Brain (tissue), 1 donor: ENCODE data around the genes METTL25 and TMTC2.

GRCh38 chr12:79691640-79691750 lies 731 bp upstream of the PAWR start:
- RRBS = no CpG with 5 or more reads among the region's 4 CpGs

DNA sequence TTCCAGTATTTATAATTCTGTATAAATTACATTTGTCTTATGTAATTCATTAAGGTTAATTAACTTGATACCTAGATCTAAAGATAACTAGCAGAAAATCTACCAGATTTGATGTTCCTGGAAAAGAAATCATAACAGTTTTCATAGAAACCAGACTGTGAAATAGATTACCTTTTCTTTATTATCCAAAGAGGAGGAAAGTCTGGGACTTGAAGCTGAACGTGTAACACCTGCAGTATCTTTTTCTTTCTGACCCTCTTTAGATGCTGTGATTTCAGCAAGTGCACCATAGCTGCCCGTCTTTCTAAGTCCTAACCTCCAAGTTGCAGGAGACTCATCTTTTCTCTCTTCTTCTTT lies 118.8 kb upstream of the PAWR start:
- RRBS = no CpG with 5 or more reads among the region's 2 CpGs

DNA sequence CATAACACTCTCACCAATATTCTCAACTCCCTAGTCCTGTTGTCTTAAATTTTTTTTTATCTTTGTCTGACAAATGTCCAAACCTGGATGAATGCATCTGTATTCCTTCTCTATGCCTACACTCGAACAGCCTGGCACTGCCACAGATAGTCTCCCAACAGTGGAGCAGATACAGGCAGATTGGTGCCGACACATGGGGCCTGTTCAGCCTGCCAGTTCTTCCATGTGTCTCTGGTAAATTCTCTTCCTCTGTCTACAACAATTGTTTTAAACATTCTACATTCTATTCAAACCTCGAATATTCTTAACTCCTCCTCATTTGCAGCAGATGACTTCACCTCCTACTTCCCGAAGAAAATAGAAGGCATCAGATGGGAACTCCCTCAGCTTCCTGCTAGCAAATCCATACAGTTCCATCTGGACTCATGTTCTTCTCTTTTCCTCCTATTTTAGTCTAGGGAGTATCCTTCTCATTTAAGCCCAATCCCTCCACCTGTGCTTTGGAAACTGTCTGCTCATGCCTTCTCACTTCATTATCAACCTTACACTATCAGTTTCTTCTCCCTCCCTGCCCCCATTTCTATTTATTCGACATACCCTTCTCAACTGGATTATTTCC lies 43.1 kb upstream of the OTOGL start:
- RRBS = no CpG with 5 or more reads among the region's 5 CpGs

DNA sequence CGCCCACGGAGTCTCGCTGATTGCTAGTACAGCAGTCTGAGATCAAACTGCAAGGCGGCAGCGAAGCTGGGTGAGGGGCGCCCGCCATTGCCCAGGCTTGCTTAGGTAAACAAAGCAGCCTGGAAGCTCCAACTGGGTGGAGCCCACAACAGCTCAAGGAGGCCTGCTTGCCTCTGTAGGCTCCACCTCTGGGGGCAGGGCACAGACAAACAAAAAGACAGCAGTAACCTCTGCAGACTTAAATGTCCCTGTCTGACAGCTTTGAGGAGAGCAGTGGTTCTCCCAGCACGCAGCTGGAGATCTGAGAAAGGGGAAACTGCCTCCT lies 33.8 kb downstream of the PTPRQ start:
- RRBS = no CpG with 5 or more reads among the region's 8 CpGs

DNA sequence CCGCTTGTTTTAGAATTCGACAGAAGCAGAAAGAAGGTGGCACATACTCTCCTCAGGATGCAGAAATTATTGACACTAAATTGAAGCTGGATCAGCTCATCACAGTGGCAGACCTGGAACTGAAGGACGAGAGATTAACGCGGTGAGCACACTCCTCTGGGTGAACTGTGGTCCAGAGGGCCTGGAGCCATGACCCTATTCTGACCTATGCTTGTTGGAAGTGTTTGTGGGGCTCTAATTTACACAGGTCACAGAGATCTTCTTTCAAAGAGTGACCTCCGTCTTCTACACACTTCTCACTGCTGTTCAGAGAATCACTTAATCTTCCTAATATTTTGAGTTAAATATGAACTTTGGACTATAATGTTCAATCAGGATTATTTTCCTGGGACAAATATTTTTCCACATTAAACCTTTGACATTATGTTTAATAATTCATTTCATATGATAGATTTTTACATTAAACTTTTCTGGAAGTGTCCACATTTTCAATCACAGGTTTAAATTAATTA lies 72.4 kb upstream of the MYF6 start:
- RRBS = no CpG with 5 or more reads among the region's 6 CpGs

GRCh38 chr12:80917573-80918104 lies 20.1 kb downstream of the LIN7A start:
- RRBS = no CpG with 5 or more reads among the region's 3 CpGs

GRCh38 chr12:81800877-81801340 lies 41.8 kb upstream of the PPFIA2 start:
- RRBS = no CpG with 5 or more reads among the region's 4 CpGs

DNA sequence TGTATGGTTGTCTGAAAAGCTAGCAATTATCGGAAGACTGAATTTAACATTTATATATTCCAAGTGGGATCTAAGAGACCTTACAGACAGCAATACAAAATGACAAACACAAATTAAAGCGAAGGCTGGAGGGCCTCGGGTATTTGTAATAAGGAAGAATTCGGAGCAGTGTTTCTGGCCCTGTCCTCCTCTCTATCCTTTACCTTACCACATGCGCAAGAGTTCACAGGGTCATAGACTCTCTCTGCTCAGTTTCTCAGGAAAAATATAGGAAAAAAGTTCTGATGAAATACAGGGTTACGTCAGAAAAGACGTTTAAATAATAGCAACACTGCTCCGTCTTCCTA lies 504 bp downstream of the CCDC59 start:
- RRBS = no CpG with 5 or more reads among the region's 8 CpGs

GRCh38 chr12:82358057-82359050 lies at the start of gene METTL25:
TSS of gene METTL25 (plus strand) at chr12:82358529.
- RRBS = 11% methylated on average over 11 of the region's 64 CpGs

DNA sequence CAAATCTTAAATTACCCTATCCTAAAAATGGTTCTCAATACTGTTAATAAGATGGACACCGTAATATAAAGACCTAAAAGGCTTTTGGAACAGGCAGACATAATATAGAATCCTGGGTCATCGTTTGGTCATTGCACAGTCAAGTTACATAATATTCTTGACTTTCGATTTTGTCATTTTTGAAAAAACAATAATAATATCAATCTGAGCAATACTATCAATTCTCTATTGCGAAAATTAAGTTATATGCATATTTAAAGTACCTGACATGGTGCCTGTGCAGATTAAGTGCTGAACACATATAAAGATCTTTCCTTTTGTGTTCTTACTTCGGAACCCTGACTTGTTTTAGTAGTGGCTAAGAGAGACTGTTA lies 8.6 kb upstream of the TMTC2 start:
- RRBS = no CpG with 5 or more reads among the region's 5 CpGs

- RRBS = 3% methylated on average over 18 of the region's 72 CpGs
Measured at GRCh38 chr12:82686769-82687696, at the start of gene TMTC2. TSS of gene TMTC2 (plus strand) at chr12:82686906.

GRCh38 chr12:82804824-82805273 lies 118.1 kb downstream of the TMTC2 start:
- RRBS = no CpG with 5 or more reads among the region's 3 CpGs

GRCh38 chr12:84891989-84892364 lies 20.6 kb downstream of the SLC6A15 start:
- RRBS = no CpG with 5 or more reads among the region's 4 CpGs

DNA sequence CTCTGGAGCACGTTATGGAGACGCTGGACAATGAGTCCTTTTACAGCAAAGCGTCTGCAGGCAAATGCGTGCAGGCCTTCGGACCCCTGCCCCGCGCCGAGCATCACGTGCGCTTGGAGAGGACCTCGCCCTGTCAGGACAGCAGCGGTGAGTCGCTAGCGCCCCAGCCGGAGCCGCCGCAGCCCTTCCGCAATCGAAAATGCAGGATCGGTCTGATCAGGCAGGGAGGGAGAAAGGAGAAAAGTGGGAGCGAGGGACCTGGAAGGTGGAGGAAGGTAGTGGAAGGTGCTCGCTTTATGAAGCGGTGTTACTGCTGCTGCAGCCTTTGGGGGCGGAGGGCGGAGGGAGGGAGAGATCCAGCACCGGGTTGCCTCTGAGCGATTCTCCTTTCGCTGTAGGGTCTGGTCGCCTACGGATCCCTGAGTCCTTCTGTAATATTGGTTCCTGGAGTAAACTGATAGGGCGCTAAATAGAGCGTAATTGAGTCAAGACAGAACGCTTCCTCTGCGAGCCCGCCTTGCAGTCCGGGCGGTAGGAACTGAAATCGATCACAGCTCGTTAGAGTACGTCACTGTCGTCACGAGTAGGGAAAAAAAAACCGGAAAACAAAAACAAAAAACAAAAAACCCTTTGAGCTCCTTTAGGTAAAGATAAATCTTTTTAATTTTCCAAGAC lies 458 bp downstream of the ALX1 start:
- RRBS = 9% methylated on average over 8 of the region's 43 CpGs

DNA sequence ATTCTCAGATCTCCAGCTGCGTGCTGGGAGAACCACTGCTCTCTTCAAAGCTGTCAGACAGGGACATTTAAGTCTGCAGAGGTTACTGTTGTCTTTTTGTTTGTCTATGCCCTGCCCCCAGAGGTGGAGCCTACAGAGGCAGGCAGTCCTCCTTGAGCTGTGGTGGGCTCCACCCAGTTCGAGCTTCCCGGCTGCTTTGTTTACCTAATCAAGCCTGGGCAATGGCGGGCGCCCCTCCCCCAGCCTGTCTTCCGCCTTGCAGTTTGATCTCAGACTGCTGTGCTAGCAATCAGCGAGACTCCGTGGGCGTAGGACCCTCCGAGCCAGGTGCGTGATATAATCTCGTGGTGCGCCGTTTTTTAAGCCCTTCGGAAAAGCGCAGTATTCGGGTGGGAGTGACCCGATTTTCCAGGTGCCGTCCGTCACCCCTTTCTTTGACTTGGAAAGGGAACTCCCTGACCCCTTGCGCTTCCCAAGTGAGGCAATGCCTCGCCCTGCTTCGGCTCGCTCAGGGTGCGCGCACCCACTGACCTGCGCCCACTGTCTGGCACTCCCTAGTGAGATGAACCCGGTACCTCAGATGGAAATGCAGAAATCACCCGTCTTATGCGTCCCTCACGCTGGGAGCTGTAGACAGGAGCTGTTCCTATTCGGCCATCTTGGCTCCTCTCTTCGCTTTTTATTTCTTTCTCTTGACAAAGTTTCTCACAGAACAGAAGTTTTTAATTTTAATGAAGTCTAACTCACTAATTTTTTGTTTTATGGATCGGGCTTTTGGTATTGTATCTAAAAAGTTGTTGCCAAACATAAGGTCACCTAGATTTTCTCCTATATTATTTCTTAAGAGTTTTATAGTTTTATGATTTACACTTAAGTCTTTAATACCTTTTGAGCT lies 38.0 kb downstream of the ALX1 start:
- RRBS = no CpG with 5 or more reads among the region's 34 CpGs

GRCh38 chr12:88298634-88299168 lies 156.6 kb downstream of the TMTC3 start:
- RRBS = no CpG with 5 or more reads among the region's 2 CpGs

GRCh38 chr12:88371383-88371743 lies 208.9 kb downstream of the KITLG start:
- RRBS = no CpG with 5 or more reads among the region's 5 CpGs

GRCh38 chr12:88499891-88500345 lies 80.4 kb downstream of the KITLG start:
- RRBS = no CpG with 5 or more reads among the region's 4 CpGs